ENCODE measurements around the genes KRTAP1-5, KRTAP2-2, KRTAP4-9, KRTAP4-11, KRTAP4-1, KRTAP9-2 and KRTAP16-1.

- RRBS: no CpG with 5 or more reads among the region's 5 CpGs
These were observed 17.3 kb downstream of the IGFBP4 start for GRCh38 chr17:40460405-40461083.

GRCh38 chr17:40542584-40543391 is 22.5 kb downstream of the CCR7 start:
- RRBS: no CpG with 5 or more reads among the region's 13 CpGs

GRCh38 chr17:40552704-40553353 is 12.4 kb downstream of the CCR7 start:
- RRBS: no CpG with 5 or more reads among the region's 7 CpGs

- RRBS: no CpG with 5 or more reads among the region's 20 CpGs
These were observed 11.7 kb downstream of the CCR7 start for GRCh38 chr17:40553354-40554182.

DNA sequence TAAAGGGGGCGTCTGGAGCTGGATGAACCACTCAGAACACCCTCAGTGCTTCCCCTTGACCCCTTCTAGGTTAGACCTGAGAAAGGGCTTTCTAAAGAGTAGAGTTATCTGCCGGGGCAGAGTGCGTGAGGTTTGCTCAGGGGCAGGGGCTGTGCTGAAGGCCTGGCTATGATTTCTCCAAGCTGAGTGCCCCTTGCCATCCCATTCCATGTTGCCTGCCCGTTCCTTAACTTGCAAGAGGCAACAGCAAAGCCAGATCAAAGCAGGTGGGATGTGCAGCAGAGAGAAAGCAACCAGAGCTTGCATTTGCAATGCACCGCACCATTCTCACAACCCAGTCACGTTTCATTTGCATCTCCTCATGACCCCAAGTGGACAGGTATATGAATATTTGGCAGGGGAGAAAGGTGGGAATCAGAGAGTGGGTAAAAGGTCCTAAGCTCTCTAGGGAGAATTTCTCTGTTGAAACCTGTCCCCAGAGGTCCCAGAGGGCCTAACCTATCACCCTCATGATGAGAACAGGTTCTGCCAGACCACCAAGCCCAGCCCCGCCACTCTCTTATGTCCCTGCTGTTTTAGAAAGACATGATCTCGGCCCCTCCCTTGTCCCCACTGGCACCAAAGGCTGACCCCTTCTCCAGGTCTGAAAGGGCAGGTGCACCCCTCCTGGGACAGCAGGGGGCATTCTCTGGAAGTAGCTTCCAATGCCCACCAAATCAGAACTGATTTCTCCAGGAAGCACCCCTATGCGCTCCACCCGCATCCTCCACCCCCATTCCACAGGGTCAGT is 521 bp downstream of the CCR7 start:
- RRBS: no CpG with 5 or more reads among the region's 10 CpGs

DNA sequence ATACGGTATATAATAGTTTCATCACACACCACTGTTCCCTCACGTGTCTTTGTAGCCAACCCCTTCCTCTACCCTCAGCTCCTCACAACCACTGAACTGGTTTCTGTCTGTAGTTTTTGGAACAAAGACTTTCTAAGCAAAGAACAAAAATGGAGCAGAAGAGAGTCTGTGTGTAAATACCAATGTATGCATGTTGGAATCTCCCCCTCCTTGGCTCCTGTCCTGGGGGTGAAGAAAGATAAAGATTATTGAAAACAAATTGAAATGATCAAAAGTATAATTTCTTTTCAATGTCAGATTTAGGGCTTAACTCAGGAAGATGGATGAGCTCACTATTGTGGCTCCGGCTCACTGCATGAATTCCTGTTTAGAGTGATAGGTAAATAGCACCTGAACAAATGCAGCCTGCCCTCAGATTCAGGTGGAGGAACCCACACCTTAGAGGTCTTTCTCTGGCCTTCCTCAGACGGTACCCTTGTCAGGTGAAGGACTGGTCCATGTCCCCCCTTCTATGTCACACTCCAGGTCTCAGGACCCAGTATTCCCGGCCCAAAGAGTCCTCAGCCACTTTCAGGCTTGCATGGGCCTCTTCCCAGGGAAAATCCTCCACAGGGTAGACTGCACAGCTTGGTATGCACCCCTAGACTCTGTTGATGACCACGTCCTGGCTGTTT is 32.1 kb upstream of the CCR7 start:
- RRBS: no CpG with 5 or more reads among the region's 6 CpGs

DNA sequence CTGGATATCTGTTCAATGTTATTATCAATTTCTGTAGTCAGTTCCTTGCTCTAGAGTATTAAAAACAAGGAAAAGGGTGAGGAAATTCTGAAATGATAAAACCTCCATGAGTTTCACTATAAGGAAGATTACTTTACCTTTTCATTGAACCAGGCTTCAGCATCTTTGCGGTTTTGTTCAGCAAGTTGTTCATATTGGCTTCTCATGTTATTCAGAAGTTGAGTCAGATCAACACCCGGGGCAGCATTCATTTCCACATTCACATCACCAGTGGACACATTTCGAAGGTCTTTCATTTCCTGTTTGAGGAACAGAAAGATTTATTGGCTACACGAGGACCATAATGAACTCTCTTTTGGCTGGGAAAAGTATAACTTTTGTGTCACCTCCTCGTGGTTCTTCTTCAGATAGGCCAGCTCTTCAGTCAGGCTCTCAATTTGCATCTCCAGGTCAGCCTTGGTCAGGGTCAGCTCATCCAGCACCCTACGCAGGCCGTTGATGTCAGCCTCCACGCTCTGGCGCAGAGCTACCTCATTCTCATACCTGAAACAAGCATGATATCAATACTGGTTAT is 2.2 kb downstream of the KRT10 start:
- RRBS: no CpG with 5 or more reads among the region's 9 CpGs

- RRBS: no CpG with 5 or more reads among the region's 2 CpGs
These were observed 1.0 kb downstream of the KRT20 start for GRCh38 chr17:40883942-40884471.

DNA sequence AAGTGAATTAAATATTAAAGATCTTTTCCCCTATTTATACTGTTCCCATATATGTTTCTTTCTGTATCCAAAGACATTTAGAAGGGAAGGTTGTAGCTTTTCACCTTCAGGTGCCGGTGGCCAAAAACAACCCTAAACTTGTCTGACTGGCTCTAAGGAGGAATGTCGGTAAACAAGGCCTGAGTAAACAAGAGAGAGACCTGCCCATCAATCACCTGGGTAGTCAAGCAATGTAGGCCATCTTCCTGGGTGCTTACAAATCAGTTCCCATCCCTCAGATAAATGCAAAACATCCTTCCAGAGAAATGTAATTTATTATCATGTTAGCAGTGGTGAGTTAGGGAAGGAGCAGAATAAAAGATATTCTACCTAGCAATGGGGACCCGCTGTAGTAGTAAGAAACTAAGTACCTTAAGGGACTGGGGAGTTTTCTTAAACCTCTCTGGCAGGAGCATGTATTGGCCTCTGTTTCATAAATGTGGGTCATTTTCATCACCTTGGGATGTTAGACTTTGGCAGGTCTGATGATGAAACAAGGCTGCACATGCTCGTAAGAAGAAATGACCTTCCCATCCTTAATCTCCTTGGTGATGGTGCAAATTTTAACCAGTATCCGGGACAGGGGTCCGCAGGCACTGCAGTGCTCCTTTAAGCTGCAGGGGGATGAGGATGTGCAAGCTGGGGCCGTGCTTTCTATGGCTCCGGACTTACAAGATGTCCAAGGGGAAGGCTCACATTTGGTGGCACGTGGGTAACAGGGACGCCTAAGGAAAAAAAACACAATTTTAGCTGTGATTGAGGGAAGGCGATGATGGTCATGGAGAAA is 8.4 kb downstream of the KRT39 start:
- RRBS: 92% methylated on average over 4 of the region's 11 CpGs

- RRBS: no CpG with 5 or more reads among the region's 2 CpGs
These were observed at the start of gene KRTAP1-5 for GRCh38 chr17:41027133-41027413. Gene KRTAP1-5, minus strand, starts transcription at chr17:41027208.

DNA sequence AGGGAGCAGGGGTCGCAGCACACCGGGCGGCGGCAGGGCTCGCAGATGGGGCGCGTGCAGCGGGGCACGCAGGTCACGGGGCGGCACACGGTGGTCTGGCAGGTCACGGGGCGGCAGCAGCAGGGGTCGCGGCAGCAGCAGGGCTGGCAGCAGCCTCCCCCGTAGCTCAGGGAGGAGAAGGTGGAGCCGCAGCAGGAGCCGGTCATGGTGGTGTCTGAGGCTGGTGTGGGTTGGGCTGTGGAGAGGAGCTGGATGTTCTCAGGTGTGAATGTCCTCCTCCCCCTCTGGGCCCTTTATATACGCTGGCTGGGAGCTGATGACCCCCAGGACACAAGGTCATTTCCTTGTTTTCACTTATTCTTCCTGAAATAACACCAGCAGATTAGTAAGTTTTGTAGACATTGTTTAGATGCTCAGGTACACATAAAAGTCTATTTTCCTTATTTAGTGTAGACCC is at the start of gene KRTAP2-2:
TSS of gene KRTAP2-2 (minus strand) at position 225 of the 457 bp plus-strand sequence.
- RRBS: no CpG with 5 or more reads among the region's 20 CpGs

DNA sequence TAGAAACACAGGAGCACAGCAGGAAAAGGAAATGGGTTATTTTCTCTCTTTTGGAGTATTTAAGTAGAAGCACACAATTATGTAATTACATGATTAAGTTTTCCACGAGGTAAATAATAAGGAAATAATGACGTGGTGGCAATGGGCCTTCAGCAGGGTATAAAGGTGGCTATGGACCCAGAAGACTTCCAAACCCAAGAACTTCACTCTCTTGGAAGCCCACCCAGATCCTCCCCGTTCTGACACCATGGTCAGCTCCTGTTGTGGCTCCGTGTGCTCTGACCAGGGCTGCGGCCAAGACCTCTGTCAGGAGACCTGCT is at the start of gene KRTAP4-9:
TSS of gene KRTAP4-9 (plus strand) at position 248 of the 320 bp plus-strand sequence.
- RRBS: no CpG with 5 or more reads among the region's 5 CpGs

DNA sequence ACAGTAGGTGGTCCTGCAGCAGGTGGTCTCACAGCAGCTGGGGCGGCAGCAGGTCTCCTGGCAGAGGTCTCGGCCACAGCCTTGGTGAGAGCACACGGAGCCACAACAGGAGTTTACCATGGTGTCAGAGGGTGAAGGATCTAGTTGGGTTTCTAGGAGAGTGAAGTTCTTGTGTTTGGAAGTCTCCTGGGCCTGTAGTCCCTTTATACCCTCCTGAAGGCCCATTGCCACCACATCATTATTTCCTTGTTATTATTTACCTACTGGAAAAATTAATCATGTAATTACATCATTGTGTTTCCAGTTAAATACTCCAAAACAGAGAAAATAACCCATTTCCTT is at the start of gene KRTAP4-11:
TSS of gene KRTAP4-11 (minus strand) at position 178 of the 342 bp plus-strand sequence.
- RRBS: no CpG with 5 or more reads among the region's 3 CpGs

DNA sequence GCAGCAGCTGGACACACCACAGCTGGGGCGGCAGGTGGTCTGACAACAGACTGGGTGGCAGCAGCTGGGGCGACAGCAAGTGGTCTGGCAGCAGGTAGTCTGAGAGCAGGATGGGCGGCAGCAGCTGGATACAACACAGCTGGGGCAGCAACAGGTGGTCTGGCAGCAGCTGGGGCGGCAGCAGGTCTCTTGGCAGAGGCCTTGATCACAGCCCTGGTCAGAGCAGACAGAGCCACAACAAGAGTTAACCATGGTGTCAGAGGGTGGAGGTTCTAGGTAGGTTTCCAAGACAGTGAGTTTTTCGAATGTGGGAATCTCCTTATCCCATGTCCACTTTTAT is at the start of gene KRTAP4-1:
TSS of gene KRTAP4-1 (minus strand) at position 309 of the 340 bp plus-strand sequence.
- RRBS: no CpG with 5 or more reads among the region's 5 CpGs

- RRBS: no CpG with 5 or more reads among the region's 3 CpGs
These were observed at the start of gene KRTAP9-2 for GRCh38 chr17:41226446-41226894. Gene KRTAP9-2, plus strand, starts transcription at chr17:41226648.

DNA sequence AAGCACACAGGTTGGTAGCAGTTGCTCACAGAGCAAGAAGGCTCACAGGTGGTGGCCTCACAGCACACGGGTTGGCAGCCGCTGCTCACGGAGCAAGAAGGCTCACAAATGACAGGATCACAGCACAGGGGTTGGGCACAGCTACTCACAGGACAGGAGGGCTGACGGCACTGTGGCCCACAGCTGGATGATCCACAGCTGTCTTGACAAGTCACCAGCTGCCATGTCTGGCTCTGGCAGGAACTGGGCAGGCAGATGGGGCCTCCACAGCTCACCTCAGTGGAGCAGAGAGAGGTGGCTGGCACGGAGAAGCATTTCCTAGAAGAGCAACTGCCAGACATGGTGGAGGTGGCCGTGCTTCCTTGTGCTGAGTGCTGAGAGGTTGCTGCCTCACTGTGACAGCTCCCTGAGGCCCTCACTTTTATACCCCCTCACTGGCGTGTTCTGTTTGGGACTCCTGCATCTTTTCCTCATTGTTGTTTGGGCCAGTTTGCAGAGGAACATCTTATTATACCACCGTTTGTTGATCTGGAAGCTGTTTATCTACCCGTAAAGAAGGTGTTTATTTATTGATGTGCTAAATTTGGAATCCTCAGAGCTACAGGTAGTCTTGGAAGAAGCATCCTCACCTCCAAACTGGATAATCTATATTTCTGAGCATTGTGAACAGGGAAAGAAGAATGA is at the start of gene KRTAP16-1:
TSS of gene KRTAP16-1 (minus strand) at position 397 of the 684 bp plus-strand sequence.
- RRBS: no CpG with 5 or more reads among the region's 9 CpGs

DNA sequence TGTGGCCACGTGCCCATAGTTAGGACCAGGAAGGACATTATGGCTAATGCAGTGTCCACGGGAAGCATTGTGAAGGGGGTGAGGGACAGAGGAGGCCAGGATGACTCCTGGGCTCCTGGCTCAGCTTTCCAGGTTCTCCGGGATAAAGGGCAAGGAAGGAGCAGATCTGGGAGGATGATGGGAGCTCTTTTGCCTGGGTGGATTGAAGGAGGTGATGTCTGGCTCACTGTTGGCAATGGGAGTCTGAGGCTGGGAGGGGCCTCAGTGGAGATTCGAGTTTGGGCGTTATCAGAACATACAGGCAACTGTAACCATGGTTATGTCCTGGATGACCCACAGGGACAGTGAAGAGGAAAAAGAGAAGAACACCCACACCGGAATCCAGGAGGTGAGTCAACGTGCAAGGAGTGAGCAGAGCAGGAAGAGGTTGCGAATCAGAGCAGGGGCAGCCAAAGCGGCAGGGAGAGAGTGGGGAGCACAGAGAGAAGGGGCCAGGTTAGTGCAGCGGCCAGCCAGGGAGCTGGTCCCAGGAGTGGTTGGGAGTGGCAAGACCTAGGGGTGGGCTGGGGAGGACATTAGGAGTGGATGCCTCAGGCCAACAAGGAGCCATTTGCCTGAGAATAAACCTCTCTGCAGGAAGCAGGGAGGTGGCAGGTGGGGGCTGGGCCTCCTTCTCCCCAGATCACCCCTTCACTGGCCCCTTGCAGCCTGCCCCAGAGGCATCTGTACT is 5.3 kb downstream of the KRT13 start:
- RRBS: no CpG with 5 or more reads among the region's 10 CpGs

DNA sequence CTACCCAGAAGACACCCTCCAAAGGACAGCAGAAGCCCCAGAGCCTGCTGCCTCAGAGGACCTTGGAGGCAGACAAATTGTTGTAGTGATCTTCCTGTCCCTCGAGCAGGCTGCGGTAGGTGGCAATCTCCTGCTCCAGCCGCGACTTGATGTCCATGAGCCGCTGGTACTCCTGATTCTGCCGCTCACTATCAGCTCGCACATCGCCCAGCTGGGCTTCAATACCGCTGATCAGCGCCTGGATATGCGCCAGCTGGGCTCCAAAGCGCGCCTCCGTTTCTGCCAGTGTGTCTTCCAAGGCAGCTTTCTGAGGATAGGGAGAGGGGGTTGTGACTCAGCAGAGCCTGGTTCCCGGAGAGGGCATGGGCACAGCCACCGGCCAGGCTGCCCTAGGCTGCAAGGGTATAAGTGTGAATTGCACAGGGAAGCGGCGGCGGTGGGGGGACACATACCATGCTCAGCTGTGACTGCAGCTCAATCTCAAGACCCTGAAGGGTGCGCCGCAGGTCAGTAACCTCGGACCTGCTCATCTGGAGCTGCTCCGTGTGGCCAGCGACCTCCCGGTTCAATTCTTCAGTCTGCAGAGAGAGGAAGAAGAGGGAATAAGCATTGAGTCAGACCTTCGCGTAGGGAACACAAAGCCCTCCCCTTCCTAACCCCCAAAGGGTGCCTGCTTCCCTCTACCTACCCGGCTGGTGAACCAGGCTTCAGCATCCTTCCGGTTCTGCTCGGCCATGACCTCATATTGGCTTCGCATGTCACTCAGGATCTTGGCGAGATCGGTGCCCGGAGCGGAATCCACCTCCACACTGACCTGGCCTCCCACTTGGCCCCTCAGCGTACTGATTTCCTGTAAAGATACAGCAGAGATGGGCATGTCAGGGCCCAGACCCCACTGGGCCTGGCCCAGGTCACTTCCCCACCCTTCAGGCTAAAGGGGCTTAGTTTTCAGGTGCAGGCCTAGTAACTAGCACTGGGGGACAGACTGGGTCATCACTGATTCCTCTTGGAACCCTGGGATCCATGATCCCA is 4.1 kb downstream of the KRT19 start:
- RRBS: 91% methylated on average over 6 of the region's 36 CpGs

GRCh38 chr17:41526767-41527122 is 1.4 kb downstream of the KRT19 start:
- RRBS: no CpG with 5 or more reads among the region's 8 CpGs

All from AG09319 (cell line).